Calu3 (cell line): ENCODE data around the gene MACF1.

GRCh38 chr1:37752160-37752428 is 12.8 kb downstream of the EPHA10 start:
- PRO-cap: no peak

GRCh38 chr1:37918961-37919441 is 27.9 kb downstream of the INPP5B start:
- PRO-cap: no peak

GRCh38 chr1:37980352-37980896 is 9.4 kb downstream of the SF3A3 start:
- PRO-cap: no peak

- PRO-cap: no peak
Measured at GRCh38 chr1:38006183-38006637, 896 bp upstream of the FHL3 start.

- PRO-cap: no peak
Measured at GRCh38 chr1:38008844-38009701, 3.5 kb upstream of the UTP11 start.

DNA sequence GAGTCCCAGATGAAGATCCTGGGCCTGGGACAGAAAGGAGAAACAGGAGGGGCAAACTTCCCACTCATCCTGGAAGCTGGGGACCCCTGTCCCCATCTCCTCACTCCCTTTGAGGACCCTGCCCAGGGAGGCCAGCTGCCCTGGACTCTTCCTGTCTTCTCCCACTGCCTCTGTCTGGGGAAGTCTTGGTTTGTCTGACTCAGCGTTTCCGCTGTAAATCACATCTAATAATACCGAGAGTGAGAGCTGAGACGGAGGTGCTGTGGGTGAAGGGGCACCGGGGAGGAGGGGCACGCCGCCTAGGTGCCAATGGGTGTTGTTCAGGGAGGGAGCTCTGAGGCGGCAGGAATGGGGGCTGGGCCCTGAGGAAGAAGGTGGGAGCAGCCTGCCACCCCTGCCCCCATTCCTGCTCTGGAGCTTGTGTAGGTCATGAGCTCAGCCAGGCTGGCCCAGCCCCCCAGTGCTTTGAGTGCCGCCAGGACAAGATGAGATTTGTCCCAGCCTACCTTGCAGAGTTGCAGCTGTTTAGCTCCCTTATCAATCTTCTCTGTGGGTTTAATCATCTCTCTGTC is 16.5 kb downstream of the POU3F1 start:
- PRO-cap: no peak

DNA sequence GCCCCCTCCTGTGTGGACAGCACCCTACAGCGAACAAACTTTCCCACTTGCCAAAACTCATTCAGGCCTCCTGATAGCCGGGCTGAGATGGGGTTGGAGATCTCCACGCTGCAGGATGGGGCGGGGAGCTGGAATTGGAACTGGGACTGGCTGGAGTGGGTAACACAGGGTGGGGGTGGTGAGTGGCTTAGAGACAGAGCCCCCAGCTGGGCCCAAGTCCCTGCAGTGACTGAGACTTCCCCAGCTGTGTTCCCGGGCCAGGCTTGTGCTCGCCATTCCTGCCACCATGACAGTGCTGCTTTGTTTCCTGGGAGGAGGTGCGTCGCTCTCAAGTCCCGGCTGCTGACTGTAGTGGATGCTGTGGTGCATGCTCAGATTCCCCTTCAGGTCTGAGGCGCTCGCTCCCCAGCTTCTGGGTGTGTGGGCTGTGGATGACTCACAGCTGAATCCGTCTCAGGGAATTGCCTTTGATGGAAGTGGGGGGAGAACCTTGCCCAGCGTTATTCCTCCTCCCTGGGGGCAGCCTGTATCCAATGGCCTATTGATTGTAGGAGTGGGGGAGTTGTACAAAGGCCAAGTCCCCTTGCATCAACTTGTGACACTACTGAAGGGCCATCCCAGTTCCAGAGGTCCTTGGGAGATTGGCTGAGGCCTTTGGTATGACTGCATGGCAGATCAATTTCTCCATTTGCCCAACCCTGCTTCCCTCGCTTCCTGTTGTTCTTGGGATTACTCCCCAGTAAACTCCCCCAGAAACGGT is 17.6 kb upstream of the POU3F1 start:
- PRO-cap: unidirectional peak, minus-strand start at position 350 of the sequence

DNA sequence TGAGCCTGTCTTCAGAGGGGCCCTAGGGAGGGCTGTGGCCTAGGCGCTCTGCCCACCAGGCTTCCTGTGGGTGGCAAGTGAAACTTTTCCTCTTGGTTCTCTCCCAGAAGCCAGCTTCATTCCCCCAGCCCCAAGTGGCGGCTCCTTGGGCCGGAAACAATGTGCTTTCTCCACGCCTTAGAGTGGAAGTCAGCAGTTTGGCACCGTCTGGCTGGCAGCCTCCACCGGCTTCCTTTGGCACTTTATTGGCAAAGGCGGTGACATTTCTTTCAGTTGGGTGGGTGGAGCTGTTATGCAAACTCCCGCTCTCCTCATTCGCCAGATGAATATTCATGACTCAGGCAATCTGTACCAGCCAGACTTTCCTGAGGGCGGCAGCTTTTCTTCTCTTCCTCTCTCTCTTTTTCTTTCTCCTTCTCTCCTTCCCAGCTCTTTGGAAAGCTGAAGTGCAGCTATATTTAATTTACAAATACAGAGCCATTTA is 67.7 kb upstream of the POU3F1 start:
- PRO-cap: no peak

DNA sequence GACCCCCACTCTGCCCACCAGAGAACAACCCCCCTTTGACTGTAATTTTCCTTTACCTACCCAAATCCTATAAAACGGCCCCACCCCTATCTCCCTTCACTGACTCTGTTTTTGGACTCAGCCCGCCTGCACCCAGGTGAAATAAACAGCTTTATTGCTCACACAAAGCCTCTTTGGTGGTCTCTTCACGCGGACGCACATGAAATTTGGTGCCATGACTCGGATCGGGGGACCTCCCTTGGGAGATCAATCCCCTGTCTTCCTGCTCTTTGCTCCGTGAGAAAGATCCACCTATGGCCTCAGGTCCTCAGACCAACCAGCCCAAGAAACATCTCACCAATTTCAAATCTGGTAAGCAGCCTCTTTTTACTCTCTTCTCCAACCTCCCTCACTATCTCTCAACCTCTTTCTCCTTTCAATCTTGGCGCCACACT is 378.7 kb upstream of the POU3F1 start:
- PRO-cap: no peak

DNA sequence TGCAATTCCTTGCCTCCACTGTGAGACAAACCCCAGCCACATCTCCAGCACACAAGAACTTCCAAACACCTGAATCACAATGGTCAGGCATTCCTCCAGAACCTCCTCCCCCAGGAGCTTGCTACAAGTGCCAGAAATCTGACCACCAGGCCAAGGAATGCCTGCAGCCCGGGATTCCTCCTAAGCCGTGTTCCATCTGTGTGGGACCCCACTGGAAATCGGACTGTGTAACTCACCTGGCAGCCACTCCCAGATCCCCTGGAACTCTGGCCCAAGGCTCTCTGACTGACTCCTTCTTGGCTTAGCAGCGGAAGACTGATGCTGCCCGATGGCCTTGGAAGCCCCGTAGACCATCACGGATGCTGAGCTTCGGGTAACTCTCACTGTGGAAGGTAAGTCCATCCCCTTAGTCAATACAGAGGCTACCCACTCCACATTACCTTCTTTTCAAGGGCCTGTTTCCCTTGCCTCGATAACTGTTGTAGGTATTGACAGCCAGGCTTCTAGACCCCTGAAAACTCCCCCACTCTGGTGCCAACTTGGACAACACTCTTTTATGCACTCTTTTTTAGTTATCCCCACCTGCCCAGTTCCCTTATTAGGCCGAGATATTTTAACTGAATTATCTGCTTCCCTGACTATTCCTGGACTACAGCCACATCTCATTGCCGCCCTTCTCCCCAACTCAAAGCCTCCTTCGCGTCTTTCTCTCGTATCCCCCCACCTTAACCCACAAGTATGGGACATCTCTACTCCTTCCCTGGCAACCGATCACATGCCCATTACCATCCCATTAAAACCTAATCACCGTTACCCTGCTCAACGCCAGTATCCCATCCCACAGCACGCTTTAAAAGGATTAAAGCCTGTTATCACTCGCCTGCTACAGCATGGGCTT is 380.9 kb upstream of the POU3F1 start:
- PRO-cap: no peak

DNA sequence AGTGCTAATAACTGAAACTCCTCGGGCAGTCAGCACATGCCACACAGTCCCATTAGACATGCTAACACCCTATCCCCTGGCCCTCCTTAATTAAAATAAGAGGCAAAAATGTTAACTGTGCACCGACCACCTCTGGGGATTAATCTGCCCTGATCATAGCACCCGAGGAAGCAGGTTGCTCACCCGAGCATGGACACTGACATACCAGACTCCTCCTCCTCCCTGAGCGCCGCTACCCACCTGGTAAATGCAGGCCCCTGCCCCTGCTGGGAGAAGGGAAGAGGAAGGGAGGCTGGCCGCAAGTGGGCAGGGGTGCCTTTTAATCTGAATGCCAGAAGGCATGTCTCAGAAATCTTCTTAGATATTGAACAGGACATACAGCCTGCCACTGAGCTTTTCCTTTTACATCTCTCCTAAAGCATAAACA is 360.9 kb downstream of the RRAGC start:
- PRO-cap: no peak

- PRO-cap: bidirectional peak, plus-strand start at chr1:38859929, minus-strand start at chr1:38859737
Measured at GRCh38 chr1:38859823-38860261, 270 bp upstream of the RRAGC start.

GRCh38 chr1:38941003-38941495 is 581 bp downstream of the RHBDL2 start:
- PRO-cap: unidirectional peak, plus-strand start at chr1:38941216

GRCh38 chr1:39047712-39048008 is 21.5 kb downstream of the NDUFS5 start:
- PRO-cap: no peak

GRCh38 chr1:39142650-39143296 is 61.7 kb upstream of the MACF1 start:
- PRO-cap: no peak

- PRO-cap: no peak
Measured at GRCh38 chr1:39195124-39195840, 9.2 kb upstream of the MACF1 start.

DNA sequence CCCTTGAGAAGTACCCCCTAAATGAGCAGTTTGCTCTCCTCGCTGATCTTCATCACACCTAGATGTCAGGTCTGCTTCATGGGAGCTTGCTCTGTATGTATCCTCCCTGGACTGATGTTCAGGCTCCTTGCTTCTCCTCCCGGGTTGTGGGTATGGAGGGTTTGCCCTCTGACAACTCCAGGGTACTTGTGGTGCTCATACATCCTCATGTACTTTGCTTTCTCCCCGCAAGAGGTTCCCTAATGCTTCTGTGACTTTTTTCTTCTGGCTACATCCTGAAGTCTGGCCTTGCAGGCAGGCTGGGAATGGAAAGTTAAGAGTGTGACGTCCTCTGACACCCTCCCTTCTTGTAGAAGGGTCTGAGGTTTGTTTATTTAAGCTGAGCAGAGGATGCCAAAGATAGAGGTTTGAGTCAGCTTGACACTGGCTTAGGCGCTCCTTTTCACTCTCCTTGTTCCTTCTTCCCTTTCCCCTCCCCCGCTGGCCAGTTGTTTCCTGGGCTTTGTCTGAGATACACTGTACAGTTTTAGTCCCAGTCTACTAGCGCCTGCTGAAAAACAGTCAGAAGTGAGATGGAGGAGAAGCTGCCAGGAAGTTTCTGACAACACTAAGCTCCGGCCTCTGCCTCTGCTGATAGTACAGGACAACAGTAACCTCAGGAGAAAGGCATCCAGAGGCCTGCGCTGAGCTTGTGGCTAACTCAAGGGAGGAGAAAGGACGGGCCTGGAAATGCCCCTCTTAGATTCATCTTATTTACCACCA is at the start of gene MACF1:
TSS of gene MACF1 (plus strand) at position 402 of the 762 bp plus-strand sequence.
- PRO-cap: no peak

- PRO-cap: no peak
Measured at GRCh38 chr1:39213938-39215009, 9.8 kb downstream of the MACF1 start.

GRCh38 chr1:39215010-39215598 is 10.6 kb downstream of the MACF1 start:
- PRO-cap: no peak

DNA sequence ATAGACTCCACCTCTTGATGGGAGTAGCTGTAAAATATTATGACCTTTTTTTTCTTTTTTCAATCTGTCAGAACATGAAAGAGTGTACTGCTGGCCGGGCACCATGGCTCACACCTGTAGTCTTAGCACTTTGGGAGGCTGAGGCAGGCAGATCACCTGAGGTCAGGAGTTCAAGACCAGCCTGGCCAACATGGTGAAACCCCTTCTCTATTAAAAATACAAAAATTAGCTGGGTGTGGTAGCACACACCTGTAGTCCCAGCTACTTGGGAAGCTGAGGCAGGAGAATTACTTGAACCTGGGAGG is 91.8 kb downstream of the MACF1 start:
- PRO-cap: no peak